Type B pancreatic cell (in vitro differentiated cells): ENCODE data around the gene FAAH.

GRCh38 chr1:46285820-46286742, 17.3 kb downstream of the LRRC41 start:
- PRO-cap, result no peak

DNA sequence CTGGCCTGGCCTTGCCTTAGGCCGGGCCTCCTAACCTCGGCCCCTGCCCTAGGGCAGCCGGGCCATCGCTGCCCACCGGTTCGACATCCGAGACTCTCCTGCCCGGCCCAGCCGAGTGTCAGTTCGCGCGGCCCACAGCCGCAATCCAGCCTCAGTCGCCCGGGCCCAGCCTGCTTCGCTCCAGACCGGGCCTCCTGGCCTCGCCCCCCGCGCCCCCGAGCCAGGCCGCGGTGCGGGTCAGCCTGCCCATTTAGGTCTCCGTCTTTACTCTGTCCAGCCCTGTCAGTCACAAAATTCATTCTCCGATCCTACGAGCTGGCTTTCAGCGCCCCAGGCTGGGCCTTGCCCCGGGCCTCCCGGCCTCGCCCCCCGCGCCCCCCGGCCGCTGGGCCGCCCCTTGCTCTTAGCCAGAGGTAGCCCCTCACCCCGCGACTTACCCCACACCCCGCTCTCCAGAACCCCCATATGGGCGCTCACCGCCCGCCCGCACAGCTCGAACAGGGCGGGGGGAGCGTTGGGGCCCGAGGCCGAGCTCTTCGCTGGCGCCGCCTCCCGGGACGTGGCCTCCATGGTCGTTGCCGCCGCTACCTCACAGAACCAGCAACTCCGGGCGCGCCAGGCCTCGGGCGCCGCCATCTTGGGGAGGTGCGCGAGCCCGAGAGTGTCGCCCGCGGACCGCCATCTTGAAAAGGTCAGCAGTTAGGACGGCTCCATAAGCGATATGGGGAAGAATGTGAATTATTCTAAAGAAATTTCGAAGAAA, 548 bp downstream of the LRRC41 start:
- PRO-cap, result bidirectional peak, plus-strand start at position 141 of the sequence, minus-strand start at position 117 of the sequence; unidirectional peak, minus-strand start at position 501 of the sequence; unidirectional peak, minus-strand start at position 591 of the sequence; bidirectional peak, plus-strand start outside the sequence, minus-strand start at position 639 of the sequence

- PRO-cap, result unidirectional peak, plus-strand start at chr1:46394265; unidirectional peak, plus-strand start at chr1:46394325
Observed at GRCh38 chr1:46393896-46395256, at the start of gene FAAH. TSS of gene FAAH (plus strand) at chr1:46394317.

DNA sequence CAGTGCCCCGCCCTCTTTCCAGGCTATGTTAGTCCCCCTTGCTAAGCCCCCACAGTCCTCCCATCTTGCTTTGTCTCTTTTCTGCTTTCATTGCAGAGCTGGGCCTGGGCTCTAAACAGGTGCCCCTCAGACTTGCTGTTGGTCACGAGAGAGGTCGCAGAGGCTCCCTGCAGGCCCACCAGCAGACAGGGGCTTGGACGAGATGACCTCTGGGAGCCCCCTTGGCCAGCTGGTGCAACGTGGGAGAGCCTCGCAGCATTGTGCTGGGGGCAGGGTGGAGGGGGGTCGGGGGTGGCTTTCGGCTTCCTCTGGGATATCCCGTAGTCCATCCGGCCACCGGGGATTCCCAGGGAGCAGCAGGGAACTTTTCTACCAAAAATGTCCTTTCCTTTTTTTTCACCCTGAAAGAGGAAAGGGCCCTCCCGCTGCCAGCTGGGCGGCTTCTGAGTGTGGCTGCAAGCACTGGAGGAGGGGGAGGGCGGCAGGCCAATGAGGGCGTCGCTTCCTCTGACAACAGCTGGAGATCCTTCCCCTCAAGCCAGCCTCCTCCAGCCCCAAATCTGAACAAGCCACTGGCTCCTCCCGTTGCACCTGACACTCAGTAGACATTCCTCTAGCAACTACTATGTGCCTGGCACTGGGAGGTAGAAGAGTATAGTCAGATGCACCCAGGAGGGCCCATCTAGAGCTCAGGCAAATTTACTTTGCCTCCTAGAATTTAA, 2.9 kb downstream of the MOB3C start:
- PRO-cap, result no peak

GRCh38 chr1:46665565-46666366, 2.4 kb downstream of the ATPAF1 start:
- PRO-cap, result no peak

DNA sequence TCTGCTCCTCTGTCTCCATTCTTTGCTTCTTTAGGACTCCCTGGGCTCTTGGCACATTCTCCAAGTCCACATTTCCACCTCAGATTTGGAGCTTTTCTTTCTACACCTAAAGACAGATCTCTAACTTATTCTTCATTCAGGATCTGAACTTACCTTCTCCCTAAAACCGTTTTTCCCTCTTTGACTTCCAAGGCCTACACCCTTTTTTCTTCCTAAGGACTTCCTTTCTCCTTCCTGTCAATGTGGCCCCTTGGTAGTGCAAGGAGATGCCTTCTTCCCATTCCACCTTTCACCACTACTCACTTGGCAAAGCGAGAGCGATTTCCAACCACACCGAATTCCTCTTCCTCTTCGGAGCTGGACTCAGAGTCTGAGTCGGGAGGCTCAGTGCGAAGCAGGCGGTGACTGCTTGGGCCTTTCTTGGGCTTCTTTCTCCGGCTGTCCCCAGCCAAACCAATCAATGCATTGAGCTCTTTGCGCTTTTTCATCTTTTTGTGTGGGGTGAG, 1.3 kb downstream of the EFCAB14 start:
- PRO-cap, result no peak

- PRO-cap, result no peak
Observed at GRCh38 chr1:46749348-46749779, 30.4 kb upstream of the EFCAB14 start.

GRCh38 chr1:46764428-46764894, 34.4 kb upstream of the CYP4B1 start:
- PRO-cap, result no peak

DNA sequence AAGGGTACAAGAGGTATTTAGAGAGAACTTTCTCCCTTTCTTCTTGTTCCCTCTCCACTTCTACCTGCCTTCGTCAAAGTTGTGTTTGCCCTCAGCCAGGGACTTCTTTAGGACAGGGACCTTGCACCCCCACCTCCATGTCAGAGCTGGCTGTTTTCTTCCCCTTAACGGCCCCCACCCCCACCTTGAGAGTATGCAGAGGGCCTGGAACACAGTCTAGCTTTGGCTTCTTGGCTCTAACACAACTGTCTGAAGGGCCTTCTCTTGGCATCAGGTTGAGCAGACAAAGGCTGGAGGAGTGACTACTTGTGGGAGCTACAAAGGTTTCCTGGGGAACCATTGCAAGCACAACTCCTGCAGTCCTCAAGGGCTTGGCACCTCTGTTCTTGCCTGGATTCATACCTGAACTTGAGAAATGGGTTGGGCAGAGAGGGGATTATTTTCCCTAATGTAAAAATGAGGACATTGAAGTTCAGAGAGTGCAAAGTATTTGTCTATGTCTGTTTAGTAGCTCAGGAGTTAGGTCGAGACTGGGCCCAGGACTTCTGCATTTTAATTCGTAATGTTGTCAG, 2.5 kb downstream of the CYP4B1 start:
- PRO-cap, result no peak

DNA sequence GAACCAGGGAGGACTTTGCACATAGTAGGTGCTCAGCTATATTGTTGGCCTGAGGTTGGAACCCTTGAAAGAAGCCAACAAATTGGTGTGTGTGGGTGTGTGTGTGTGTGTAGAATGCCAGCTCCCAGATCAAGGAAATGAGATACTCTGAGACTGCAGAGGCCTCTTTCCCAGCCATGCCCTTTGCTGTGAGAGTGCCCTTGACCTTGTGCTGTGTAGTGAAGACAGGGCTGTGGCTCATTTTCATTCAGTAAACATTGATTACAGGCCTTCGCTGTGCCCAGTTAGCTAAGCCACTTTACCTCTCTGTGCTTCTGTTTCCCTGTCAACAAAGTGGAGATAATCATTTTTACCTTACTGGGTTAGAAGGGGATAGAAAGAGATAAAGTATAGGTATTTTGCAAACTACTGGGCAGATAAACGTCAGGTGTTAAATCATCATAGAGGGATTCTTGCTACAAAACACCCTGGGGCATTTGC, 3.3 kb downstream of the CYP4B1 start:
- PRO-cap, result no peak

- PRO-cap, result no peak
Observed at GRCh38 chr1:47323593-47324277, 9.8 kb upstream of the STIL start.

- PRO-cap, result no peak
Observed at GRCh38 chr1:47432193-47433075, 5.4 kb upstream of the FOXD2 start.

DNA sequence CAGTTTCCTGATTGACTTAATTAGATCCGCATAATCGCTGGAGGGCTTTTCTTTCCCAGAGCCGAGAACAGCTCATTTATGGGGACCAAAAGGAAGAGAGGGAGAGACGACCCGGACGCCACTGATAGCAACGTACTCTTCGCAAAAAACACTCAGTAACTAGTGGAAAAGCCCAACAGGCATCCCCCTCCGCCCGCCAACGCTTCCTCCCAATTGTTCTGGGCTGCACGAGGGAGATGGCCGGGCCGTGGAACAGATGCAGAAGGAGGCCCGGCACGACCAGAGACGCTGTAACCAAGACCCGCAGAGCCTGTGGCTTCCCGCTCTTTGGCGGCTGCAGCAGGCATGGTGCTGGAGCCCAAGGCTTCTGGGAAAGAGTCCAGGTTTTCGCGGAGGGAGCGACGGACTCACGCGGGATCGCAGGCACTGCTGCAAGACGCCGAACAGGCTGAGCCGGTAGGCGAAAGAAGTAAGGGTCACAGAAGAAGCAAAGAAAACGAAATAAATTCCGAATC, 3.6 kb upstream of the FOXD2 start:
- PRO-cap, result no peak

DNA sequence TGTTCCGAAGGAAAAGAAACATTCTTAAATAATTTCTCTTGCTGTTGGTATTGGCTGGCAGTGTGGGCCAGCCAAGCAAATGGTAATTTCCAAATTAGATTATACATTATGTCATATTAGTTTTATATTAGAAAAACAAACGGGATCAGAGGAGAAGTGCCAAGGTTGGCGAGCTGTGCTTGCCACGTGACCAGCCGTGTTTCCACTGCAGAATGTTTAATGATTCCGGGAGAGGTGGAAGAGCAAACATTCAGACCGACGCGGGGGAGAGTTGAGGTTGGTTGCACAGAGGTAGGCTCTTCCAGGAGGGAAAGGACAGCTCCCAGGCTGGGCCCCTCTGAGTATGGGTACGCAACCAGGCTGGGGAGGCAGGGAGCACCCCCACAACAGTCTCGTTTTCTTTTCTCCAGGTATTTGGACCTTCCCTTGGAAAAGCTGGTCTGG, 121.1 kb downstream of the FOXD2 start:
- PRO-cap, result unidirectional peak, plus-strand start at position 253 of the sequence

GRCh38 chr1:47708883-47709903, 271.3 kb downstream of the FOXD2 start:
- PRO-cap, result unidirectional peak, plus-strand start at chr1:47709220

DNA sequence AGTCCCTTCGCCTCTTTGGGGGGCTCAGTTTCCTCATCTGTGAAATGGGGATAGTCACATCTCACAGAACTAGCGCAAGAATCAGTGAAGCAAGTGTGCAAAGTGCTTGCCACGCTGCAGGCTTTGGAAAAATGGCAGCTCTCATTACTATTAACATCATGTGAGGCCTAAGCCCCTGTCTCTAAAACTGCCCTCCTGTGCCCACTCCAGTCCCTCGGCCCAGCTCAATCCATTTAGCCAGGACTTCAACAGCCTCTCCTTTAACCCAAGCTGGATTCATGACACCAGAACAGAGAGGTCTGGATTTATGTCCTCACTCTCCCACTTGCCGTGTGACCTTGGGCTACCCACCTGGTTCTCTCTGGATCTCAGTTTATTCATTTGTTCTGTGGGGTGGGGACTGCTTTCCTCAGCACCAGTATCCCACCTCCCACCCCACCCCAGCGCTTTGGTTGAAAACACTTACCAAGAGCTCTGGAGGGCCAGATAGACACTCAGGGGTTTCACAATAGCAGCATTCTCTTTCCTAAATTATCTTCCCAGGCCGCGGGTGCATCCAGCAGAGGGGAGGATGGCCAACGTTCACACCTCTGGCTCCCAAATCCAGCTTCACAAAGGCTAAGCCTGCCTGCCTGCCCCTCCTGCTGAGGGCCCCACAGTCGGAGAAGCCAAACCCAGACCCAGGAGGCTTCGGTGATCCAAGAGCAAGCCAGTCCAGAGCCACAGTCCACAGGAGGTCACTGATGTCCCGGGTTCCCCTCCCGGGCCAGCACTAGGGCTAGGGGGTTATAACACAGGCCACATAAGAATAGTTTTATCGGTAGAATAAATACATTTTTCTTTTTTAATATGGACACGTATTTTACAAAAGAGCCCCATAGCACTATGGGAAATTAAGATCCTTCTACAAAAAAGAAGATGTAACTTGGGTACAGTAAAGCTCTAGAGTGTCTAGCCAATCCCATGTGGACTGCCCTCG, 232.1 kb downstream of the TRABD2B start:
- PRO-cap, result no peak

DNA sequence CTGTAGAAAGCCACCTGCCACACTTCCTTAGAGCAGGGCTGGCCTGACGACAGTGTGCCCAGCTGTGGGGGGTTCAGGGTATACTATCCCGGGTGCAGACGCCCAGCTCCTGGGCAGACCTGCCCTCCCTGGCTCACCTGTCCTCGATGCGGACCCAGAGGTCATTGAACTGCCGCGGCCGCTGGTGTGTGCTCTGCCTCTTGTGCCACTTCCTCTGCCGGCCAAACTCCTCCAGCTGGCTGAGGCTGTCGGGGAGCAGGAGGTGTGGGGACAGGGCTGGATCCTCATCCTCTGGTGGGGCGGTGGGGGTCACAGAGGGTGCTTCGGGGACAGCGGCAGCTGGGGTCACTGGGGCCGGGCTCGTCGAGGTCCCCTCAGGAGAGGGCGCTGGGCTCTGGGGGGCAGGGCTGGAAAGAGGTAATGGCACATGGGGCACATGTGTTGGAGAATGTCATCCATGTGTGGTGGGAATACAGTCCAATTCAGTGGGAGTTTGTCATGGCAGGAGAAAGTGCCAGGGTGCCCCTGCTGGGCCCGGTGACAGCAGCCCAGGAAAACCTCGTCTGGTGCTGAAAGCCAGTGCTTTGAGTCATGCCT, 222.1 kb downstream of the TRABD2B start:
- PRO-cap, result no peak

DNA sequence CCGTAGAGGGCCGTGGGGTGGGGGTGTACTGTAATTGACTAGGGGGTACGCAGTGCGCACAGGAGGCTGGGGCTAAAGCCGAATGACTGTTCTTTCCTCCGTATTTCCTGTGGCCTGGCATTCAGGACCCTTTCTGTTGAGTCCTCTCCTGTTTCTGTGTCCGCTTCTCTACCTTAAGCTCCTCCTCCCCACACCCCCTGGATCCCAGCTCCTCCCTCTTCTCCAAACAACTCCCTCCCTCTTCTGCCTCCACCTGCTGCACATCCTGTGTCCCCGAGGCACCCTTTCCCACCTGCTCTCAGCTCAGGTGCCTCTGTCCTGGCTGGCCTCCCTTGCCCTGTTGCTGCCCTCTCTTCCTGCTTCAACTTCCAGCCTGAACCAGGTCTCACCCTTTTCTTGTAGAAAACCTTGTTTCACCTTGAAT, 58.6 kb upstream of the TRABD2B start:
- PRO-cap, result no peak

DNA sequence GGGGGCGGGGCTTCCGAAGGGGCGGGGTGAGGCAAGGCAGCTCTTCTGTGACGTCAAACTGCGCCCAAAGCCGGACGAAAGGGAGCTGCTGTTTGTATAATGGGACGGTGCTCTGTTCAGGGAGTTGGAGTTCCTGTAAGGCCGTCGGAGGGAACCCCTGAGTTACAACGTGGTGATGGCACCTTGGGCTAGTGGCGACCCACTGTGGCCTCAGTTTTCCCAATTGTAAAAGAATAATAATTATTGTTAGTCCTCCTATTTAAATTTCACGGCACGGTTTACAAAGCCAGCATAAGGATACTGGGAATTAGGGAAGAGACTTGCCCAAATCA, 285 bp upstream of the SPATA6 start:
- PRO-cap, result bidirectional peak, plus-strand start at position 67 of the sequence, minus-strand start outside the sequence

GRCh38 chr1:48677397-48677891, 99.2 kb downstream of the BEND5 start:
- PRO-cap, result no peak